ENCODE data around the genes DNAAF1 and ADAD2.

GRCh38 chr16:82329529-82330274, 159.7 kb upstream of the MPHOSPH6 start:
- PRO-cap, result no peak
- RAMPAGE, long total RNA, 3 experiments, result no peak in any of the 3 experiments

DNA sequence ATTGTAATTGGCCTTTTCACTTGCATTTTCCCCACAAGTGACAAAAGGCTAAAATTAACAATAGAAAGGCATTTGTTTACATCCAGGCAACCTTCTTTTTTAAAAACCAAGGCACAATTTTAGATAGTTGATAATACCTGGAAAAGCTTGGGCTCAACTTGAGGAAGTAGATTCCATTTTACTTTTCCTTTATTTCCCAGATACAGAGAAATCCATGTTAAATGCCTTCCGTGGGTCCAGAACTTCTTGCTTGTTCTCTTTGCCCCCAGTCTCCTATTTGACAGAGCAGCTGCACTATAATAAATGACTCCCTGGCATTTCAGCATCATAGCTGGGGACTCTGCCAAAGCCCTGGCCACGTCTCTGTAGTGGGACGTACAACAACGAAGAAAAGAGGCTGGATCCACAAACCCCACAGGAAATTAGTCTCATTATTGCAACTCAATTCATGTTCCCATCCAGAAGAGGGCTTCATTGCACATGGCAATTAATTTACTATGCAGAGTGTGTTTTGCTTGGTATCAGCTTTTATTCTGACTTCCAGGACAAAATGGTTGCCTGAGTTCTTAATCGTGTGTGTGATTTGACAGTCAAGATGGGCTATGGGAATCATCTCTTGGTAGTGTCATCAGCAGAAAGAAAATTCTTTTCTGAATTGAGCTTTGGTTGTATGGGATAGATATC, 121.2 kb downstream of the CDH13 start:
- PRO-cap, result no peak
- RAMPAGE, long total RNA, 3 experiments, result no peak in any of the 3 experiments

DNA sequence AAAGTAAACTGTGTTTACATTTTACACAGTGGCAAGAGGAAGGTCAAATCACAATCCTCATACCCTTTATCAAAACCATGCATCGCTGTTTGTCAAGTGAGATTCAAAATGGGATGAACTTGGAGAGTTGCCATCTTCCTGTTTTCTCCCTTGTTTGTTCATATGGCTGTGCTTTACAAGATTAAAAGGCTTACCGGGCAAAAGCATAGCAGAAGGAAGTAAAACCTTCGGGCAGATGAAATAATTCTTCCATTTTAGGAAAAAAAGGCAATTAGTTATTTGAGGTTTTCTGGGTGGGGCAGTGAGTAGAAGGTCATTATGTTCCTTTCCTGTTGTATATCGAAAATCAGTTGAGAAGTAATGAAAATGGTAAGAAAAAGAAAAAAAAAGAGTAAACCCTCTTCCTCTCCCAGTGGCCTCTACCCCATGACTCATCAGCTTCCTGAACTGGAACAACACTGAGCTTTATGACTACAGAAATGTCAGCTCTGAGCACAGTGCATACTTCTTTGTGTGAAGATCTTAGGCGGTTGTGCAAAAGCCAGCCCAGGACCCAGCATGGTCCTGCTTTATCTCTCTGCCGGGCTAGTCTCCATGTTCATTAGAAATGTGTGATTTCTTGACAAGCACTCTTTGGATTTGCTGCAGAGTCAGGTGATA, 369.2 kb downstream of the CDH13 start:
- PRO-cap, result no peak
- RAMPAGE, long total RNA, 3 experiments, result no peak in any of the 3 experiments

DNA sequence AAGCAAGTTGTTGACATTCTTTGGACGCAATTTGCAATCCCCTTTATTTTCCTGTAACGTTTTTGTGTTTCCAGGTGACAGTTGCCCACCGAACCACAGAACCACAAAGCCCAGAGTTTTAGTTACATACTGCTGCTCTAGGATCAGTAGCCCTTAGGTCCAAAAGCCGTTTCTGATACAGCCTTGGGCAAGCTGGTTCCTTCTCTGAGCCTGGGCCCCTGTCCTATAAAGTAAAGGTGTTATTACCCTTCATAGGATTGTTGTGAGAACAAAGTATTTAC, 461.5 kb downstream of the CDH13 start:
- PRO-cap, result unidirectional peak, minus-strand start at position 105 of the sequence
- RAMPAGE, long total RNA, 3 experiments, result no peak in any of the 3 experiments

DNA sequence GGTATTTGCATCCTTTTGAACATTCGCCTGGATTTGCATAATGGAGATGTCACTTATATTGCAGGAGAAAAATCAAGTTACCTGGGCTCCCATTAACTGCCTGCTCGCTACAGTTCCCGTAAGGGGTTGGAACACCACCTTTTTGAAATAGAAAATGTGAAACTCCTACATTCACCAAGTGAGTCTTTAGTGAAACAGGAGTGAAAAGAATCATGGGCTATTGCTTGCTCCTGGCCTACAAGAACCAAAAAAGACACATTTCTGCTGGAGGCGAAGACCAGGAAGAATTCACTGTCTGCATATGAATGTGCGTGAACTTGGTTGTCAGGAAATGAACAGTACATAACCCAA, 518.9 kb upstream of the HSBP1 start:
- PRO-cap, result no peak
- RAMPAGE, long total RNA, 3 experiments, result no peak in any of the 3 experiments

- PRO-cap, result no peak
- RAMPAGE, long total RNA, 3 experiments, result no peak in any of the 3 experiments
Observed at GRCh38 chr16:83804425-83804797, 3.4 kb upstream of the HSBP1 start.

GRCh38 chr16:83912979-83913555, 14.2 kb downstream of the MLYCD start:
- PRO-cap, result no peak
- RAMPAGE, long total RNA, 3 experiments, result start-site peak on the plus strand in 1 of 3 experiments, at chr16:83912808-83913671 at its widest, 8 reads per replicate

- PRO-cap, result unidirectional peak, minus-strand start at chr16:84145156
- RAMPAGE, long total RNA, 3 experiments, result start-site peak on the minus strand in 1 of 3 experiments, at chr16:84145150-84145167 at its widest, 64 reads per replicate
Observed at GRCh38 chr16:84144990-84145618, at the start of gene DNAAF1. DNAAF1 (plus strand) TSS chr16:84145308.

DNA sequence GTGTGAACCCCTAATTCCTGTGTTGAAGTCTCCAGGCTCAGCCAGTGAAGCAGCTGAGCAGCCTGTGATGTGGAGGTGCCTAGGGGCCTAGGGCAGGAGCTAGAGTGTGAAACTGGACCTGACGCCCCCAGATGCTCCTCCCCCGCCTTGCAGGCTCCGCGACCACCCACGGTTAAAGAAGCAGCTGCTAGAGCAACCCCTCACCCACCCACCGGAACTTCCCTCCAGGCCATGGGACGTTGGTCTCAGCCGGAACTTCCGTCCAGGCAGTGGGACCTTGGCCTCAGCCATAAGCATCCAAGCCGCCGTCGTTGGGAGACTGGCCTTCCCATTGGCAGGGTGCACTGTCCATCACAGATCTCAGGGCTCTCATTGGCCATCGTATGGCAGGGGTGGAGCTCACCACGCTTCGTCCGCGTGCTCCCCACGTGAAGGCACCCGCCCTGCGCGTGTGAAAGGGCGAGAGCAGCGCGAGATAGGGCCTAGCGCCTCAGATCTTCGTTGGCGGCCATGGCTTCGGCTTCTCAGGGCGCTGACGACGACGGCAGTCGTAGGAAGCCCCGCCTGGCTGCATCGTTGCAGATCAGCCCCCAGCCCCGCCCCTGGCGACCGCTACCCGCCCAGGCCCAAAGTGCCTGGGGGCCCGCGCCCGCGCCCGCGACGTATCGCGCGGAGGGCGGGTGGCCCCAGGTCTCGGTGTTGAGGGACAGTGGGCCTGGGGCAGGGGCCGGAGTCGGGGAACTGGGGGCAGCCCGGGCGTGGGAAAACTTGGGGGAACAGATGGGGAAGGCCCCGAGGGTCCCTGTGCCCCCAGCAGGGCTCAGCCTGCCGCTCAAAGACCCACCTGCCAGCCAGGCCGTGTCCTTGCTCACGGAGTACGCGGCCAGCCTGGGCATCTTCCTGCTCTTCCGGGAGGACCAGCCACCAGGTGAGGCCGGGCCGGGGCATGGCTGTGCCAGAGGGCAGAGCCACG, at the start of gene ADAD2:
TSS of gene ADAD2 (plus strand) at position 437 of the 973 bp plus-strand sequence.
- PRO-cap, result no peak
- RAMPAGE, long total RNA, 3 experiments, result no peak in any of the 3 experiments

DNA sequence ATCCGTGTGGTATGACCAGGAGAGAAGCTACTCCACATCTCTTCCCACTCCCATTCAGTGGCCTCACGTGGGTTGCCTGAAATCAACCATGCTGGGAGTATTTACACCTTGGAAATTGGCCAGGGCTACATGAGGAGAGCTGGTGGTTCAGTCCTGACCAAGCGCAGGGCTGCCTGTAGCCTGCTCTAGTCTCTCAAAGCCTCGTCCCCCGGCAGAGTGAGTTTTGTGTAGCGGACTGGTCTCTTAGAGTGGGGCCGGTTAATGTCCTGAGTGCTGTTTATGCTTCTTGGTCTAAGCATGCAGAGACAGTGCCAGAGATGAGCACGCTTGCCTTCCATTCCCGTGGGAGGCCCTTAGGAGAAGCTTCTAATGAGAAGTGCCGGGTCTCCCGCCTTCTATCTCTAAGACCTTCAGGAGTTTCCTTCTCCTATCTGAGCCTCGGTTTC, 3.8 kb downstream of the WFDC1 start:
- PRO-cap, result no peak
- RAMPAGE, long total RNA, 3 experiments, result no peak in any of the 3 experiments

DNA sequence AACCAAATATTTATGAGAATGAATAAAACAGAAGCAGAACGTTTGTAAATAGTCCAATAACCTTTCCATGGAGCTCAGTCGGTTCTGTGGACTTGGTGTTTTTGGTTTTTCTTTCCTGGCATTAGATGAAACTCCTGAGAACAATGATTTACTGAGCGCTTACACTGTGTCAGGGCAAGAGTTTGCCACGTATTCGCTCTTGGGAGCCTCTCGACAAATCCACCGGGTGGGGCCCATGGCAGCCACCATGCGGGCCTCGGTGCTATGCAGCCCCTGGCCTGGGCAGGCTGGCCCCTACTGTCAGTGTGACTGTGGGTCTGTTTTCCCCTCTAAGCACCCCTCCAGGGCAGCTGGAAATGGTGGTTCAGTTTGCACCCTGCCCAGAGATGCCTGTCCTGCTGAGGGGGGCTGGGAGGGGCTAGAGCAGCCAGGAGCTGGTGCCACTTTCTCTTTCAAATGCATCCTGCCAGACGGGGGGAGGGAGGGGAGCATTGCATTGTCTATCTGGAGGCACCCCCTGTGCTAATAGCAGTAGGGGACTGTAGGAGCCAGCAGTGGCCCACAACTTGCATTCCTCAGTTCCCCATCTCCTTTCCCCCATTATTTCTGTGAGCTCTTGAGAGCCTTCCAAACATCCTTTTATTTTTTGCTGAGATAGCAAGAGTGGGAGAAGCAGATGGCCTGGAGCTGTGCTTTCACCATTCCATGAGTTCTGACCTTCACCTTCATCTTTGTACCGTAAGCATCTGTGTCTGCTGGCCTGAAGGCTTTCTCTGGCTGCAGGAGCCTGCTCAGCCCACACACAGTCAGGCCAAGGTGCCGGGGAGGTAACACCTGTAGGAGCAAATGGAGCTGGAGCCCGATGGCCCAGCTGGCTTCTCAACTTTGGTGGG, 5.0 kb downstream of the WFDC1 start:
- PRO-cap, result no peak
- RAMPAGE, long total RNA, 3 experiments, result no peak in any of the 3 experiments

- PRO-cap, result unidirectional peak, minus-strand start at chr16:84320638
- RAMPAGE, long total RNA, 3 experiments, result no peak in any of the 3 experiments
Observed at GRCh38 chr16:84320496-84320748, 25.7 kb downstream of the WFDC1 start.

DNA sequence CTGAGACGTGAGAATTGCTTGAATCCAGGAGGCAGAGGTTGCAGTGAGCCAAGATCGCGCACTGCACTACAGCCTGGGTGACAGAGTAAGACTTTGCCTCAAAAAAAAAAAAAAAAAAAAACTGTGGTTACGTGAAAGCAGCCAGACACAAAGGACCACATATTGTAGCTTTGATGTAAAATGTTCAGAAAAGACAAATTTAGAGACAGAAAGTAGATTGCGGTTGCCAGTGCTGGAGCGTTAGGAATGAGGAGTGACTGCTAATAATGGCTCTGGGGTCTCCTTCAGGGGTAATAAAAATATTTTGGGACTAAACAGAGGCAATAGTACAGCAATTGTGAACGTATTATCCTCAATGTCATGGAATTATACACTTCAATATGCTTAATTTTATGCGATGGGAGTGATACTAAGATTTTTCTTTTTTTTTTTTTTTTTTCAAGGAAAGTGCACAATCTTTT, 4.1 kb upstream of the MEAK7 start:
- PRO-cap, result no peak
- RAMPAGE, long total RNA, 3 experiments, result no peak in any of the 3 experiments

DNA sequence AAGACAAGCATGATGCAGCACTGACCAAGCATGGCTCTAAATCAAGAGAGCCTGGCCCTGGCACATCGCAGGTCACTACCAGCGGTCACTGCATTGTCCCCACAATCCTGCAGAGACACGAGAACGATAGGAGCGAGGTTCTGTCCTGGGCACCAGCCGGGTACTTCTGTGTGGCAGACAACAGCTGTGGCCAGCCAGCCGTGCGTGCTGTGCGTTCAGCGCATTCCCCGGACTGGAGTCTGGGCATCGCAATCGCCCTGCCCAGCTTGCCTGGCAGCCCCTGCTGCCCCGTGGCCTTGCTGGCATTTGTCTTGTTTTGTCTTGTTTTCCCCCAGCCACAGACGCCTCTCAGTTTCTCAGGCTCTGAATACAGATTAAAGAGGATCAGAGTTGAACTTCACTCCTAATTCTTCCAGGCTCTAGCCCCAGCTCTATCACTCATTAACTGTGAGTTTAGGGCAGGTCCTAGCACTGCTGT, 33.9 kb downstream of the COTL1 start:
- PRO-cap, result no peak
- RAMPAGE, long total RNA, 3 experiments, result no peak in any of the 3 experiments

DNA sequence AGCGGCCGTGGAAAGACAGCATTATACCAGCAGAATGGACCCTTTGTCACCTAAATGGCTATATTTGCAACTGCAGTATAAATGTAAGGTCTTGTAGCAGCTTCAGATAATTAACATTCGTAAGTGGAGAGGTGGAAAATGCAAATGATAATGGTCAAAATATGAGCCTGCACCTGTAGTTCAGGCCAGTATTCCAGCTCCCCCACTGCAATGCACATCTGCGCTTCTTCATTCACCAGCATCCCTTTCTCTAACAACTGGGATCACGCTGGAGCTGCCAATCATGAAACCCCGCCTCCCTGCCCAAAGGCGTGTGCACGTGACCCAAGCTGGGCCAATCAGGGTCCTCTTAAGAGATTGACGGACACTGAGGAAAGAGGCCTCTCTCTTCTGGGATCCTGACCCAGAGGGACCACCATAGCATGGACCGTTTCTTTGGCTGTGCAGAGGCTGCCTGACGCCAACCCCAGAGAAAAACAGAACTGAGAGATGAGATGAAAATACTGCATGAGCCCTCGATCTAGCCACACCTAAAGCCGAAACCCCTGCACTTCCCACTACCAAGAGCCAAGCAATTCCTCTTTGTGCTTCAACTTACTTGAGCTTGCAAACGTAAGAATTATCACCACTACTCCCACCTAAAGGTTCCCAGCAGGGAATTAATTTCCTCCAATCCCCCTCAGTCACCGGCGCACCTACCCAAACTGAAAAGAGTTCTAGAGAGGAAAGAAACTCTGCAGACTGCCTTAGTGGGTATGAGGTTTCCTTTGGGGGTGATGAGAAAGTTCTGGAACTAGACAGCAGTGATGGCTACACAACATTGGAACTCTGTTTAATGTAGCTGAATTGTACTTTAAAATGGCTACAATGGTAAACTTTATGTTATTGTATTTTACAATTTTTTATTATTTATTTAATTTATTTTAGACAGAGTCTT, 31.9 kb downstream of the COTL1 start:
- PRO-cap, result no peak
- RAMPAGE, long total RNA, 3 experiments, result no peak in any of the 3 experiments

- PRO-cap, result no peak
- RAMPAGE, long total RNA, 3 experiments, result no peak in any of the 3 experiments
Observed at GRCh38 chr16:84600635-84601408, 17.1 kb downstream of the COTL1 start.

GRCh38 chr16:84667827-84668994, 19.9 kb downstream of the KLHL36 start:
- PRO-cap, result no peak
- RAMPAGE, long total RNA, 3 experiments, result no peak in any of the 3 experiments

DNA sequence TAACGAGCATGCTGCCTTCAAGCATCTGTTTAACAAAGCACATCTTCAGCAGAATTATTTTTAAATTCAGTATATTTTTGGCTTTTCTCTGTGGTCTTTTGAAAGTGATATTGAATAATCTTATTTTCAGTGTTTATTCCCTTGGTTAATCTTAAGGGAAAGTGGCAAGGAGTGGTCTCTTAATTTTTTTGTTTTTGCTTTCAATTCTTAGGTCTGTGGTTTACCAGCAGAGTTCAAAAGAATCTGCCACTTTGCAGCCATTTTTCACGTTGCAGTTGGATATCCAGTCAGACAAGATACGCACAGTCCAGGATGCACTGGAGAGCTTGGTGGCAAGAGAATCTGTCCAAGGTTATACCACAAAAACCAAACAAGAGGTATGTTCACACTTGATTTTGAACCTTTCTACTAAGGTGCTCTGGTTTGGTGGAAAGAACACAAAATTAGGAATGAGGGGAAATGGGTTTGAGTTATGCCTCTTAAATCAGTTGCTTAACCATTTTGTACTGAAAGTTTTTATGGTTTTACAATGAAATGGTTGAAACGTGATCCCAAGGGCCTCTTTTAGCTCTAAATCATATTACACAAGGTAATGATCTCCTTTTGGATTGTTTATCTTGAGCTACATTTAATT, 51.7 kb upstream of the CRISPLD2 start:
- PRO-cap, result no peak
- RAMPAGE, long total RNA, 3 experiments, result no peak in any of the 3 experiments

- PRO-cap, result no peak
- RAMPAGE, long total RNA, 3 experiments, result no peak in any of the 3 experiments
Observed at GRCh38 chr16:84824104-84824426, 4.3 kb downstream of the CRISPLD2 start.

- PRO-cap, result no peak
- RAMPAGE, long total RNA, 3 experiments, result no peak in any of the 3 experiments
Observed at GRCh38 chr16:84927612-84928458, 83.5 kb downstream of the ZDHHC7 start.